Mesangial cell (primary cell): Measurements from ENCODE around the genes AFF2 and TMEM185A.

- RAMPAGE, long total RNA = no peak
Observed at GRCh38 chrX:147877557-147878223, 34.0 kb upstream of the FMR1 start.

GRCh38 chrX:147901850-147902064, 10.0 kb upstream of the FMR1 start:
- RAMPAGE, long total RNA = no peak

DNA sequence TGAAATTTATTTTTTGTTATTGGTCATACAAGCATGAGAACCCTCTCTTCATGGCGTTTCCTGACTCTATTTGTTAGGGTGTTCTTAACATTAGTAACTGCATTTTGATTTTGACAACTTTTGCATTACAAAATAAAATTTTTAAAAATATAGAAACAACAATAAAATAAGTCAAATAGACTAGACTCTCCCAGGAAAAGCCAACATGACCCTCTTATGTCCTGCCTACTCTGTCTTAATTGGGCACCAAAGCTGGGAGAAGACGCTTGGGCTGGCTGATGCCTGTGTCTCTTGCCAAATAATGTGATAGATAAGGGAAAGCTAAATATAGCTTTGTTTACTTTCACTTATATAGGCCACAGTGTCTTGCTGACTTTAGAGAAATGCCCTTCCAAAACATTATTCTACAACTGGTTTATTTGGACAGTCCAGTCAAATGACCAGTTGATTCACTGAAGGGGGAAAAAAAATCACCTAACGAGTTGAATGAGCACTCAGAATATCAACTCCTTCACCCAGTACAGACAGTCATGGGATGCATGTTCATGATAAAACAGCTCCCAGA, 54.2 kb downstream of the FMR1NB start:
- RAMPAGE, long total RNA = no peak

- RAMPAGE, long total RNA = no peak
Observed at GRCh38 chrX:148500450-148501620, at the start of gene AFF2. TSS of gene AFF2 (plus strand) at chrX:148500617.

- RAMPAGE, long total RNA = no peak
Observed at GRCh38 chrX:149183903-149184410, 231.3 kb downstream of the ENSG00000287585 start.

DNA sequence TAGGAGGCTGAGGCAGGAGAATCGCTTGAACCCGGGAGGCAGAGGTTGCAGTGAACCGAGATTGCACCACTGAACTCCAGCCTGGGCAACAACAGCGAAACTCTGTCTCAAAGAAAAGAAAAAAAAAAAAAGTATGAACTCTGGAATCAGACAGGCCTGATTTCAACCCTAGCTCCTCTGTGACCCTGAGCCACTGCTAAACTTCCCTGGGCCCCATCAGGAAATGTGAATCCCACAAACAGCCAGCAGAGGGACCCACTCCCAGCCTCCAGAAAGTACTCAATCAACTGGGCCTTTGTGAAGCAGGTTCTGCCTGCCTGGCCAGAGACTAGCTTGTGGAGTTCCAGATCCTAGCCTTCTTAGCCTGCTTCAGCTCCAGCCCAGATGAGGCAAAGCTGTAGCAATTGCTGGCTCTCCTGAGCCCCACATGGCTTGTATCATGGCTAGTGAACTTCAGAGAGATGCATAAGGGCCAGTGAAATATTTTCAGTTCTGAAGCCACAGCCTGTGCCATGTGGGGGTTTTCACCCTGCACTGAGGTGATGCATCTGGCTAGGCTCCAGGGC, 7.2 kb upstream of the IDS start:
- RAMPAGE, long total RNA = no peak

- RAMPAGE, long total RNA = no peak
Observed at GRCh38 chrX:149522561-149523387, 17.7 kb upstream of the IDS start.

- RAMPAGE, long total RNA = no peak
Observed at GRCh38 chrX:149541279-149541905, 580 bp downstream of the EOLA1 start.

GRCh38 chrX:149627466-149628052, 4.0 kb downstream of the TMEM185A start:
- RAMPAGE, long total RNA = no peak

GRCh38 chrX:149631519-149632310, at the start of gene TMEM185A:
TSS of gene TMEM185A (minus strand) at chrX:149631792.
- RAMPAGE, long total RNA = no peak

DNA sequence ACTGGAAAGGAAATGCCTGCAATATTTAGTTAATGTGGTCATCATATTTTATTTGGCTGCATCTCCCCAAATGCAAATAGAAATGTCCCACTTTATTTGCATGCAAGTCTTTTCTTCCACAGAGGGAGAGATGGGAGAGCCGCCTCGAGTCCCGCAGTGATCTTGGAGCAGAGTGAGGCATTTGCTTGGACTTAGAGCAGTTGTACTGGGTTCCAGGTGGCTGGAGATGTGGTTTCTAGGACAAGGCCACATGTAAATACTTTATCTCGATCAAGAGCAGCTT, 146.6 kb upstream of the EOLA2 start:
- RAMPAGE, long total RNA = no peak

GRCh38 chrX:150204879-150205433, 158.2 kb upstream of the MAMLD1 start:
- RAMPAGE, long total RNA = no peak

GRCh38 chrX:150361172-150362487, 1.5 kb upstream of the MAMLD1 start:
- RAMPAGE, long total RNA = no peak

DNA sequence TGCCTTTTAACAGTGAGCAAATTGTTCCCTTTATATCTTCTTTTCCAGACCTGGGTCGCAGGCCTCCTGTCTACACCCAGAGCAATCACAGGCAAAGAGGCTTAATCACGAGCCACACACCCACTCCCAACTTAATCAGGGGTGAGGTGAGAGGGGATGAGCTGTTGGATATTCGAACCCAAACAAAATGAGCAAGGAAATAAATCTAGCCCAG, 755 bp upstream of the MTMR1 start:
- RAMPAGE, long total RNA = no peak

DNA sequence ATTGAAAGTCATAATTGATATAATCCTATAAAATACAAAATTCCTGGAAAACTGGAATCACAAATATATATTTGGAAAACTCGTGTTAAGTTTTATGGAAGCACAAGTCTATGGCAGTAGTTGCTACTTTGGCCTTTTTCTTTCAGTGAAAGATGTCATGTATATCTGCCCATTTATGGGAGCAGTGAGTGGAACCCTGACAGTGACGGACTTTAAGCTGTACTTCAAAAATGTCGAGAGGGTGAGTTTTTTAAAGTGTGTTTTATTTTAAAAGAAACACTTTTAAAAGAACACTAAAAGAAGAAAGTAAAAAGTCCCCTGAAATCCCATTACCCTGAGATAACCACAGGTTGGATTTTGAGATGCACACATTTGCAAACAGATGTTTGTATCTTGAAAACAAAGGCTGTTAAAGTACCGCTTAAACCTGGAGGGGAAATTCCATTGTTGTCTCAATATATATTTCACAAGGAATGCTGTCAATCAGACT, 33.9 kb downstream of the MTMR1 start:
- RAMPAGE, long total RNA = no peak

DNA sequence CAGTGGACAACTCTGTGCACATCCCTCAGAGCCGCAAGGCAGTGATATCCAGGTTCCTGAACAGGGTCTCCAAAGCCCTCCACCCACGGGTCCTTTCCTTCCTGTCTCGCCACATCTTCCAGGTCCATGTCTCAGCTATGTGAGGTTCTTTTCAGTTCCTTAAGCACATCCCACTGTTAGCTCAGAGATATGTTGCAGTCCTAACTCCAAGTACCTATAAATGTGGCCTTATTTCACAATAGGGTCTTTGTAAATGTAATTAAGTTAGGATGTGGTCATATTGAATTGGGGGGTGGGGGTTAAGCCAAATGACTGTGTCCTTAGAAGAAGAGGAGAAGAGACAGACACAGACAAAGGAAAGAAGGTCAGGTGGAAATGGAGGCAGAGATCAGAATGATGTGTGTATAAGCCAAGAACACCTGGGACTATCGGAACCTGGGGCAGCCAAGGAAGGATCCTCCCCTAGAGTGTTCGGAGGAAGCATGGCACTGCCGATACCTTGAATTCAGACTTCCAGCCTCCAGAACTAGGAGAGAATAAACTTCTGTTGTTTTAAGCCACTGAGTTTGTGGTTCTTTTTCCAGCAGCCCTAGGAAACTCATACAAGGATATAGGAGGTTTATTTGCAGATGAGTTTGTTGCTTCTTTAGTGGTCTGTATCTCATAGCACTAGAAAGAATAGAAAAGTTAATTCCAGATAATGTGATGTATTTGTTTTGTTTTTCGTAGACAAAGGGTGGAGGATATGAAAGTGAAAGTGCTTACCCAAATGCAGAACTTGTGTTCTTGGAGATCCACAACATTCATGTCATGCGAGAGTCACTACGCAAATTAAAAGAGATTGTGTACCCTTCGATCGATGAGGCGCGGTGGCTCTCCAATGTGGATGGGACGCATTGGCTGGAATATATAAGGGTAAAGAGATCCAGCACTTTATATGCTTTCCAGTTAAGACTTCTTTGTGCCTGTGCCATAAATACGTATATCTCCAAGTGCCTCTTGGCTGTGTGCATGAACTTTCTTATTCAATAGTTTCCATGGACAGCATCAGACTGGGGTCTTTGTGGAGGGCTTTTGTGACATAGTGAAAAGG, 43.0 kb downstream of the MTMR1 start:
- RAMPAGE, long total RNA = no peak

- RAMPAGE, long total RNA = no peak
Observed at GRCh38 chrX:150765016-150765463, 71.8 kb downstream of the MTMR1 start.

DNA sequence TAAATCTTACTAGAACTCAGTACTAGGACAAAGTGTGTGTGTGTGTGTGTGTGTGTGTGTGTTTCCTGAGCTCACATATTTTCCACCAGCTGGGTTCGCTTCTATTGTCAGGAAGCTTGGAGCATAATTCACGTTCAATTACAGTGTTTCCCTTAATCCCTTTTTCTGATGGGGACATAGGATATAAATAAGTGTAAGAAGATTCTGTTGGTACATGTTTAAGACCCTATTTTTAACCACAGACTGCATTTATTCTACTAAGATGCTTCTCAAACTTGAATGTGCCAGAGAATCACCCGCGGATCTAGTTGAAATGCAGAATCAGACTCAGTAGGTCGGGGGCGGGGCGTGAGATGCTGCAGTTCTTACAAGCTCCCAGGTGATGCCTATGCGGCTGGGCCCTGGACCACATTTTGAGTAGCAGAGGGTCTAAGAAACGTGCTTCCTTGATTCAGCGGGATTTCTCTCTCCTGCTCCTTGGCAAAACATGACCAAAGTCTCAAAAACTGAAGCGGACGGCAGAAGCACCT, 908 bp downstream of the CD99L2 start:
- RAMPAGE, long total RNA = no peak

GRCh38 chrX:151405036-151405764, 8.2 kb downstream of the VMA21 start:
- RAMPAGE, long total RNA = no peak

- RAMPAGE, long total RNA = no peak
Observed at GRCh38 chrX:151711703-151712239, 4.1 kb upstream of the FATE1 start.